Esophagus muscularis mucosa (tissue), 4 donors: ENCODE measurements around a stretch of chr15.

GRCh38 chr15:31366248-31366673 lies 39.6 kb downstream of the KLF13 start:
- PRO-cap: bidirectional peak, plus-strand start at chr15:31366525, minus-strand start at chr15:31366509
- RAMPAGE, long total RNA, 4 experiments: start-site peak on the plus strand in 2 of 4 experiments, at chr15:31366403-31366490 at its widest, 21 to 33 reads per replicate

DNA sequence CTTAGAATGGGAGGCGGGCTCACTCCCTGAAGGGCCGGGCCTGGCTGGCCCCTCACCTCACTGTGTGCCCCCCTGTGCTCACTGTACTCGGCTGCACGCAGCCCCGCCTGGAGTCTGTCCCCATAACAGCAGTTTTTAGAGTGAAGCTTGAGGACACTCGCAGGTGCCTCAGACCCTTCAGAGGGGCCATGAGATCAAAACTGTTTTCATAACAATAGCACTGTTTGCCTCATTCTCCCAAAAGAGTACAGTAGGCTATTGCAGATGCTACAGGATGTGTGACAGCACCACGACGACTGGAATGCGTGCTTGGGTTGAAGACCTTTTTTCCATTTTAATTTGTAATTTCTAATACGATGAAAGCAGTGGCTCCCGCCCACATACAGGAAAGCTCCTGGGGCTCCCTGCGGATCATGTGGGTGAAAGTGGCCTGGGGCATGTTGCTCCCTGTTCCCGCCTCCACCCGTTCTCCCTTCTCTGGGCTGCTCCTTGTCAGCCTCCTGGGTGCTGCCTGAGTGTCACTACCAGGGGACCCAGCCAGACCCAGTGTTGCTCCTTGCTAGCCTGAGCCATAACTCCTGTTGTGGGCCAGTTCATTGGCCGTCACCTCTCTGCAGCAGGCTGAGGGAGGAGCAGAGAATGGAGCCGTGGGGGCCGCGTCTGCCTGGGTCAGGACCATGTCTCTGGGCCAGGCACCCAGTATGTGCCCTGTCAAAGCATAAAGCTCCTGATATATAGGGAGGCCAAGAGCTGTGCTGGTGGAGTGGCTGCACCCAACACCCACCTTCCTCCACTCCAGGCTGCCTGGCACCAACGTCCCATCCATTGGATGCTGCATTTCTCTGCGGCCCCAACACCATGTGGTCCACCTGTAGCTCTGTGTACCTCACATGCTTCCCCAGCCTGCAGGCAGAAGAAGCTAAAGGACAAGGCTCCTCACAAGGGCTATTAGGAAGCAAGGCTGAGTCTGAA lies 40.3 kb downstream of the KLF13 start:
- PRO-cap: unidirectional peak, plus-strand start at position 263 of the sequence; unidirectional peak, minus-strand start at position 577 of the sequence
- RAMPAGE, long total RNA, 4 experiments: no peak in any of the 4 experiments

DNA sequence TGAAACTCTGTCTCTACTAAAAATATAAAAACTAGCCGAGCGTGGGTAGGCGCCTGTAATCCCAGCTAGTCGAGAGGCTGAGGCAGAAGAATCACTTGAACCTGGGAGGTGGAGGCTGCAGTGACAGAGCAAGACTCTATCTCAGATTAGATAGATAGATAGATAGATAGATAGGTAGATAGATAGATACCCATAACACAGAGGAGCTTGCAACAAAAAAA lies 41.9 kb downstream of the KLF13 start:
- PRO-cap: no peak
- RAMPAGE, long total RNA, 4 experiments: no peak in any of the 4 experiments

DNA sequence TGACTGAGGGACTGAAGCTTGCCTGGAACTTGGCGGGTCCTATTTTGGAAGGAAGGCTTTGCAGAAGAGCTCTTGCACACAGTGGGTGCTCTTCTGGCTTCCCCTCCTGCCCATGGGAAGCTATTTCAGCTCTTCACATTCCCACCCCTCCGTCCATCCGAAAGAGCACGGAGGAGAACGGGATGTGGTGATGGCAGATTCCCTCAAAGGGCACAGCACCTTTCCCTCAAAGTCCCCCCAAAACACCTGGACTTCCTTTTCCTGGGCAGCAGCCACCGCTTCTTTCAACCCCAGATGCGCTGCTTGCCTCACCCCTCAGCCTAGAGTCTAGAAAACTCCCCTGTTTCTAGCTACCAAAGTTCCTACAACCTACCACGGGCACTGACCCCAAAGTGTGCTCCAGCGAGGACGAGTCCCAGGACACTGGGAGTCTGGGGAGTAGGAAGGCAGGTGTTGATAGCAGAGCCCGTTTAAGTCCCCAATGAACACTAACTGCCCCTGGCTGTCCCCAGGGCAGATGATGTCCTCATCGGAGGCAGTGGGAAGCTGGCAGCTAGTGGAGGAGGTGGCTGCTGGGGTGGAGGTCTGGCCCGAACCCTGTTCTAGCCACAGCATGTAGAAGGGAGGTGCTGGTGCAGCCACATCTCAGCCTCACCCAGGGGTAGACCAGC lies 51.5 kb downstream of the KLF13 start:
- PRO-cap: no peak
- RAMPAGE, long total RNA, 4 experiments: no peak in any of the 4 experiments

GRCh38 chr15:31397649-31398494 lies 71.2 kb downstream of the KLF13 start:
- PRO-cap: no peak
- RAMPAGE, long total RNA, 4 experiments: no peak in any of the 4 experiments

GRCh38 chr15:31435313-31435895 lies 108.8 kb downstream of the KLF13 start:
- PRO-cap: unidirectional peak, minus-strand start at chr15:31435609
- RAMPAGE, long total RNA, 4 experiments: no peak in any of the 4 experiments

DNA sequence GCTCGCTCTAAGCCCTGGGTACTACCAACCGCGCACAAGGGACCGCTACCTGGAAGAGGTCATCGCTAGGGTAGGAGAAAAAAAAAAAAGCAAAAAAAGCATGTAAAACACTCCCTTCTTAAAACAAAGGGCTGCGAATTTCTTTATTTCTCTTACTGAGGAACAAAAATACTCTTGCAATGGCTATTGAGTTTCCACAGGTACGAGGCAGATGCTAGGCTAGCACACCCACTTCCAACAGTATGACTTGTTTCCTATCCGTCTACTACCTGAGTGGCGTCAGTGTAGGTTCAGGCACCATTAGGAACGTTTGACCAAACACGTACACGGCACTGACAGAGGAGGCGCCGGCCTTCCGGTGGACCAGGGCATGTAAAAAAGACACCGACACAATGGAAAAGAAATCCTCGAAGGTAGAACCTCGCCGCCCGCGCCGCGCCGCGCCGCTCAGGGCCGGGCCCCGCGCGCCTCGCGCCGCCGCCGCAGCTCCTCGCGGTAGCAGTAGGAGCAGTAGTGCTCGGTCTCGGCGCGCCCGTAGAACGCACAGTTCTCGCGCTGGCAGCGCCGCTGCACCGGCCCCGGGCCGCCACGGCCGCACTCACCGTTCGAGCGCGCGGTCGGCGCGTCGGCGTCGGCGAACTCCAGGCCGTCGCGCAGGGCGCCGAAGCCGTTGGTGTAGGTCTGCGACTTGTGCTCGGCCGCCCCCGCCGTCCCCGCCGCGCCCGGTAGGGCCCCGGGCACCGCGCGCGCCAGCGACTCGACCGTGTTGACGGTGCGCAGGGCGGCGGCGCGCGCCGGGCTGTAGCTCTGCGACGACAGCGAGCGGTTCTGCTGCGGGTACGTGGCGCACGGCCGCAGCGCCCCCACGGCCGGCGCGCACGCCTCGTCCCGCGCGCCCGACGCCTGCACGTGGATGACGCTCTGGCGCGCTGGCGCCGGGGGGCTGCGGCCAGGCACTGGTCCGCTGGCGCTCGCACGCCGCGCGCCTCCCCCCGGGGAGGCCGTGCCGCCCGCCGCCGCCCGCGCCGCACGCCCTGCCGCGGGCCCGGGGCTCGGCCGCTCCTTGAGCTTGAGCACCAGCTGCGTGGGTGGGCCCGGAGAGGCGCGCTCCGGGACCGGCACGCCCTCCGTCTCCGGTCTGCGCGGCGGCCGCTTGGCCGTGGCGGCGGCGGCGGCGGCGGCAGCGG lies 156.6 kb downstream of the KLF13 start:
- PRO-cap: unidirectional peak, minus-strand start at position 817 of the sequence
- RAMPAGE, long total RNA, 4 experiments: no peak in any of the 4 experiments

DNA sequence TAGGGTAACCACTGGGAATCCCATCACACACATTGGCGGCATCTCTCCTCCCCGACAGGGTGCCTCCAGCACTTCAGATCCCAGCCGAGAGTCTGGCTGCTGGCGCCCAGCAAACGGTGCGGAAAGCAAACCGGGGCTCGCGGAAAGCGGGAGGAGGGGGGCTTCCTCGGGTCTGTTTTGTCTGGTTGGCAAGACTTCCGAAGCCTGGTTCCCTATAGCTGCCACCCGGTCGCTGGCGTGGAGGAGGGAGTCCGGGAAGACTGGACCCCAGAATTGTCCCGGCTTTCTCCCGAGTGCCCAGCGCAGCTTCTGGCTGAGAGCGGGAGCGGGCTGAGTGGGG lies 486 bp upstream of the CHRNA7 start:
- PRO-cap: no peak
- RAMPAGE, long total RNA, 4 experiments: no peak in any of the 4 experiments

DNA sequence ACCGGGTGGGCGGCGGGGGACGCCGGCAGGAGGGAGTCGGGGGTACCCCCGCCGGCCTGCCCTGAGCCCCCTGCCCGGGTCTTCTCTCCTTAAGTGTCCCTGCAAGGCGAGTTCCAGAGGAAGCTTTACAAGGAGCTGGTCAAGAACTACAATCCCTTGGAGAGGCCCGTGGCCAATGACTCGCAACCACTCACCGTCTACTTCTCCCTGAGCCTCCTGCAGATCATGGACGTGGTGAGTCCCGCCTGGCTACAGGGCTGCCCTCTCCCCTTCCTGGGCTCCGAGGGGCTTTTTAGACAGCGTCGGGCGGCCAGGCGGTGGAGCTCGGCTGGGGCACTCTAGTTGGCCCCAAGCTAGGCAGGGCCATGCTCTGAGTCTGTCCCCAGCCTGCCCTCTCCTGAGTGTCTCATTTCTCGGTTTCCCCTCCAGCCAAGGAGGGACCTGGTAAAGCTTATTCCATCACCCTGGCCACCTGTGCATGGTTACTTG lies 533 bp downstream of the CHRNA7 start:
- PRO-cap: no peak
- RAMPAGE, long total RNA, 4 experiments: no peak in any of the 4 experiments

GRCh38 chr15:32717063-32717468 lies 738 bp upstream of the GREM1 start:
- PRO-cap: no peak
- RAMPAGE, long total RNA, 4 experiments: no peak in any of the 4 experiments

DNA sequence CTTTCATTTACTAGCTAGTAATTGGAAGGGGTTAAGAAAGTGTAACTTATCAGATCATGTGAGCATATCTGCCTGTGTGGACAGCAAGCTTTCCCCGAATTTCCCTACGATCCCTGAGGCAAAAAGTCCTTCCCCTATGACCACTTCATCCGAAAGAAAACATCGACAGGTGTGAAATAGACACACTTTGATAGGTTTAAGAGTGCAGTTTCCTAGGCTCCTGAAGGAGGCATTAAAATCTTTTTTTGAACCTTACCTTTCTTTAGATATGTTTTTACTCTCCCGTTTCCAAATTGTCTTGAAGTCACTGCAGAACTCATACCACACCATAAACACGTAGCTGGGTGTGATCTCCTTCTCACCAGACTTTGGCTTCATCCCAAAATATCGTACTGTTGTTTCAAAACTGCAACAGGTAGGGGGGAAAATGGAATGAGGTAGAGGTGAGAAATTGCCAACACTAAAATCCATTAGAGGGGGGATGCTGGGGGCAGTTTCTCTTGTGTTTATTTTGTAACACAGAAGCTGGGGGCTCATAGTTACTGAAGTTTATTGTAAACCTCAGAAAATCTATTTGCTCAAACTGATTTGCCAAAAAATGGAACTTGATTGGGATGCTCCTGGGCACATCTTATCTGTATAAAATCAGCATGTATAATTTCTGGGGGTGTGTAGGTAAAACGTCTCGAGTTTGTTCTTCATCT lies 80.9 kb downstream of the GREM1 start:
- PRO-cap: no peak
- RAMPAGE, long total RNA, 4 experiments: no peak in any of the 4 experiments

- PRO-cap: no peak
- RAMPAGE, long total RNA, 4 experiments: no peak in any of the 4 experiments
Measured at GRCh38 chr15:32889315-32890002, 171.7 kb downstream of the GREM1 start.

DNA sequence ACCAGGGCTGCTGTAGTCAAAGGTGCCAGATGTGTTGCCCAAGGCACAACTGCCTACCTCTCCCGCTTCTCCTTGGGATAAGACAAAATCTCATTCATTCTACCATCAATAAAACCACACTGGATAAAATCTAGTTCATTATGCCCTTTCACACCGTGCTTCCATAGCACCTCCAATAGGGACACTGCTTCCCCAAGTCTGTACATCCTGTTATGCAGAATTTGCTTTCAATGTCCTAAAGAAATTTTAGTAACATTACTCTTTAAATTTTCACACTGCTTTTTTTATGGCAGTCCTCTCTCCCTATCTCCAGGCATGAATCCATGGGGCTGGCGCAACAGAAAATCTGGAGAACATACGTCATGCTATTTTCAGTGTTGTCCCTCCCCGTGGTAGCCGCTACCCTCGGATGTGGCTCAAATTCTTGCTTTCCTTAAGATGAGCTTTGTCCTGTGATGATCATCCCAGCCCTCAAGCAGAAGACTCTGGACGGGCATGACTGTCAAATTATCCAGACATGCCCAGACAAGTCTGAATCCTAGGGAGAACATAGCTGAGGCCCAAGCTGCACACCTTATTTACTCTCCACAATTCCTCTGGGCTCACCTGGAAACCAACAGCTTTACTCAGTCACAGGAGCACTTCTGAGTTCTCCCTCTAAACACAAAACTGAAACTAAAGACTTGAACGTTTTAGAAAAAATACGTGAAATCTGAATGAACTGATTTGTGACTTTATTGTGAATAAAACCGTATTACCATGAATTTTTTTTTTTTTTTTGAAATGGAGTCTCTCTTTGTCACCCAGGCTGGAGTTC lies 49.1 kb downstream of the FMN1 start:
- PRO-cap: no peak
- RAMPAGE, long total RNA, 4 experiments: no peak in any of the 4 experiments

DNA sequence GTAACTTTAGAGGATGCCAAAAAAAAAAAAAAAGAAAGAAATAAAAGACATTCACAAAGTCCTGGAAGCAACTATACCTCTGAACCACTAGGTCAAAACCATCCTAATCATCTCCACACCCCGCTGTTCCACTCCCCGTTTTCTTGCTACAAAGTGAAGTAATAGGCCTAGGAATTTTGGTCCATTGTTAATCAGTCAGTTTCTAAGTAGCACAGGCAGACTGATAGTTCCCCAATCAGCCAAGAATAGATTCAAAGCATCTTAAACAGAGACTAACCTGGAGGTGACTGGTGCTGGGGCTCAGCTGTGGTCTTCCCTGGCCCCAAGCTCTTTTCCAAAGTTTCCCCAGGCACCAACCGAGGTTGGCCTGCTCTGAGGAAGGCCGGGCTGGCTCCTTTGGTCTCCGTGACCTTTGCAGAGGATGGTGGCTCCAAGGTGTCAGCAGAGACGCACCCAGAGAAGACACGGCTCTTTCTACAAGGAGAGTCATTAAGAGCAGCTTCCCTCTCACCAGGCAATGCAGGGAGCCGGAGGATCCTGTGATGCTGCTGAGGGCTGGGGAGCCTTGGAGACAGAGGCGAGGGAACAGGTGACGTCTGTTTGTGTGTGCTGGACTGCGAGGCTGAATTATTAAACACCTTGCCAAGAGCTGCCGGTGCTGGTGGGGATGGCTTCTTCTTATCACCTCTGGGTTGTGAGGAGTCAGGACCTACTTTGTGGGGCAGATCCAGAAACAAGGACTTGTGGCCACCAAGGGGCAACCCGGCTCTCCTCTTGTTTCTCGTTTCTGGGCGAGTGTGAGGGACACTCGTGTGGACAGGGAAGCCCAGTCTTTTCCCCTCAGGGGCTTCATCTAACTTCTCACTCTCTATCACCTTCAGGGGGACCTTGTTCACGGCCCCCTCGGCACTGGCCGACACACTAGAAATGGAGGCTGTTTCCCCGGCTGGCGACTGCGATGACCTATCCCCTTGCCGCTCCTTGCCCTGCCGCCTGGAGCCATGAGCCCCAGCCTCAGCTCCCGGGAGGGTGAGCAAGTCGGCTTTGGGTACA lies 41.4 kb downstream of the FMN1 start:
- PRO-cap: no peak
- RAMPAGE, long total RNA, 4 experiments: no peak in any of the 4 experiments

GRCh38 chr15:33194065-33194574 lies 394 bp downstream of the FMN1 start:
- PRO-cap: no peak
- RAMPAGE, long total RNA, 4 experiments: no peak in any of the 4 experiments

DNA sequence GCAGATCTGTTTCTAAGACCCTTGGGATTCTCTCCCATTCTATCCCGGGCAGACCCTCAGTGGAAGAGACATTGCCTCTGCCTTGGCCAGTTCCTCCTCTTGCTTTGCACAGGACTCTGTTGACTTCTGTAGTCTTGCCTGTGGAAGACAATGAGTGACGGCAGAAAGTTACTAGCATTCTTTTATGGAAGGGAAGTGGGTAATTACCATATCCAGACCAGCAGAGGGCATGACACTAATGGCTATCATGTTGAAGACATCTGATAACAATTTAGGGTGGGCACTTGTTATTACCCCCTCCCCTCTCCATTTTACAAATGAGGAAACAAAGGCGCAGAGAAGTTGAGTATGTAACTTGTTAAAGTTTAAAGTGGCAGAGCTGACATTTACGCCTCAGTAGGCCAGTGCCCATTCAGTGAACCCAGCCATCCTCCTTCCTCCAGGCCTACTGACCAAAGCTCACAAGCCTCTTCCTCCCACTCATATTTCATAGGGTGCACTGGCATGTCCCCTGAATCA lies 48.2 kb upstream of the FMN1 start:
- PRO-cap: no peak
- RAMPAGE, long total RNA, 4 experiments: no peak in any of the 4 experiments

- PRO-cap: no peak
- RAMPAGE, long total RNA, 4 experiments: no peak in any of the 4 experiments
Measured at GRCh38 chr15:33530596-33530873, 219.8 kb downstream of the RYR3 start.

DNA sequence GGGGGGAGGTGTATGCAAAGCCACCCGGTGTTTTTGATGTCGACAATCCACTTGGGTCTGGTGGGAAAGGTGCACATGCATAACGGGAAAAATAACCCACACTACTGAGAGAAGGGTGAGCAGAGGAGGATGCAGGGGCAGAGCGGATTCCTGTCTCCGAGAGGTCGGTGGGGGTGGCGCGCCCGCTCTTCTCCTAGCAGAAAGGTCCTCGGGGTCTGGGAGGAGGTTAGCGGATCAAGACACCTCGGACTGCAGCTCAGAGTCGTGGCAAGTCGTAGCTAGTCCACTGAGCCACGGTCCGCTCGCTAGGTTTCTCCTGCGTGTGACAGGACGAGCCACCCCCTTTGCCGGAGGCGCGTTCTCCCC lies 366 bp downstream of the SLC12A6 start:
- PRO-cap: no peak
- RAMPAGE, long total RNA, 4 experiments: no peak in any of the 4 experiments

- PRO-cap: no peak
- RAMPAGE, long total RNA, 4 experiments: no peak in any of the 4 experiments
Measured at GRCh38 chr15:34364770-34365801, 1.9 kb downstream of the LPCAT4 start.

- PRO-cap: no peak
- RAMPAGE, long total RNA, 4 experiments: no peak in any of the 4 experiments
Measured at GRCh38 chr15:34793632-34794502, 1.5 kb downstream of the ACTC1 start.